ENCODE results near the gene RWDD3.

GRCh38 chr1:94237821-94238180 is 417 bp upstream of the ARHGAP29 start:
- PRO-cap: no peak
- RAMPAGE, long total RNA, 2 experiments: no peak in any of the 2 experiments

DNA sequence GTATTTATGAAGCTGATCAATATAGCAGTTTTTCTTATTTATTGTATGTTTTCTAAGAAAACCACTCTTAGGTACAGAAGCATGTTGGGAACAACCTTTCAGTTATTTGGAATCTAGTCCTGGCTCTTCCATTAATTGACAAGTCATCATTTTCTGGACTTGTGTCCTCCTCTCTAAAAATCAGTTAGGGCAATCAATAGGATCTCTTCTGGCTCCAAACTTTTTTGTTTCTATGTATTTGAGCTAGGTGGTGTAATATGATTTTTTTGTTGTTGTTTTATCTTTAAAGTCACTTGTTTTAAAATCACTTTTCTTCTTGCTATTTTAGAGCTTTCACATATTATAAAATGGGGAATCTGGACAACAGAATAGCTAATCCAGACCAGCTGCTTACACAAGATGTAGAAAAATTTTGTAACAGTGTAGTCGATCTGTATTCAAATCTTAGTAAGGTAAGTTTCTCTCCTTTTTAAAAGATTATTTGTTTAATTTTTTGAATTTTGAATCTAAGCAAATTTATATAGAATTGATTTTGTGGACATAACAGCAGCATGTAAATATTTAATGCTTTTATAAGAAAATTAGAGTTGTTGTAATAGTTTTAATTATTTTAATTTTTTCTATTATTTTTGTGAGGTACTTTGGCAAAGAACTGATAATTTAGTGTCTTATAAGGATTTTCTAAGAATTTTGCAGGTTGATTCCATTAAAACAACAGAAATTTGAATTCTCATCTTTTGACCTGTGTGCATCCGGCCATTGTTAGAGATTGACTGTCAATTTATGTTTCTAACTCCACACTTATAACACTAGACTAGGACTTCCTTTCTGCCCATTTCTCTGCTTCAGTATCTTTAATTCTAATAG is 57.3 kb downstream of the ABCD3 start:
- PRO-cap: no peak
- RAMPAGE, long total RNA, 2 experiments: no peak in any of the 2 experiments

- PRO-cap: no peak
- RAMPAGE, long total RNA, 2 experiments: no peak in any of the 2 experiments
These were observed 60.7 kb downstream of the ABCD3 start for GRCh38 chr1:94478767-94479499.

GRCh38 chr1:94499338-94499648 is 42.3 kb downstream of the F3 start:
- PRO-cap: no peak
- RAMPAGE, long total RNA, 2 experiments: no peak in any of the 2 experiments

- PRO-cap: no peak
- RAMPAGE, long total RNA, 2 experiments: no peak in any of the 2 experiments
These were observed 130.1 kb upstream of the SLC44A3 start for GRCh38 chr1:94689741-94690696.

DNA sequence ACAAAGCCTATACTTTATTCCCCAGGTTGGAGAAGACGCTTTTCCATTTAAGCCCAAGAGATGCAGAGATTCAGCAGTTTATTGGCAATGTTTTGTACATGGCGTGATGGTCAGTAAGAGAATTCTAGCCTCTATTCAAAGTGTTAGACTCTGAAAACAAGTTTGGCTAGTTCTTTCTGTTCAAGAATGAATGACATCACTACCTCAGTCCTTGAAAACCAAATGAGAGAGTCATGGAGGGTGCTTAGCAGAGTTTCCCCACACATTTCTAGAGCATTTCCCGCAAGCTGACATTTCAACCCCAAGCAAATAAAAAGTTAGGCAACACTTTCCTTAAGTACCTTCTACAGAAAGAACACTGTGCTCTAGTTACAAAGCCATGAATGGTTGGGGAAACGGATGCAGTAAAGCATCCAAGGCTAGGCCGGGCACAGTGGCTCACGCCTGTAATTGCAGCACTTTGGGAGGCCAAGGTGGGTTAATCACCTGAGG is 48.0 kb upstream of the SLC44A3 start:
- PRO-cap: no peak
- RAMPAGE, long total RNA, 2 experiments: no peak in any of the 2 experiments

DNA sequence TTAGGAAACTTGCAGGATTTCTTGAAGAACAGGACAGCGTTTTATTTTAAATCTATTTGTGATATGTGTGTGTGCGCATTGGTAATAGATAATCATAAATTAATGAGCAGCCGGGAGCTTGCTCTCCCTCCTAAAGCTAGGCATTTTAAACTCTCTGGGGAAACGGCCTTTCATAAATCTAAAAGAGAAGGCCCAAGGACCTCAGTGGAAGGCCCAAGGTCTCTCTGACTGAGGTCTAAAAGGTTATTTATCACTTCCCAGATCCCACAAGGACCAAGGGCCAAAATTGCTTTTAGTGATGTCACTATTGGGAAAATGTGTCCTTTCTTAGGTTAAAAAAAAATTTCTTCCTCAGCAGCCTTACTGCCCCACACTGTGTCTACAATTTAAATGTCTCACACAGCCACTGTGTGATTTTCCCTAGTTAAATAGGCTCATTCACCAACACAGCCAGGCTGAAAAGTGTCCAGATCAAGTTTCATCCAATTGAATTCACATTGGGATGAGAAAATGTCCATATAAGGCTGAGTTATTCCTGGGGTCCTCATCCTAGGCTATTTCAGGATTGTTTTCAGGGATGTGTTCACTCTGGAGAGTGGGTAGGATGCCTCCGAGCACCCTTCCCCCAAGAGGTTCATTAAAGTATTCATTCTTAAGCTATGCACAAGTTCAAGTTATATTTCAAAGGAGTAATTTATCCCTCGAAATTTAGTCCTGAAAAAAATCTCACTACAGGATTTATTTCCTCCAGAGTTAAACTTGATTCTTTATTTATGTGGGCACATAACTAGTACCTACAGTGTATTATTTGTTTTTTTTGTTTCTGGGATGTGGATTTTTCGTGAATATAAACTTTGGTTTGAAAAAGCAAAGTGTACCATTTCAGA is 46.2 kb downstream of the SLC44A3 start:
- PRO-cap: no peak
- RAMPAGE, long total RNA, 2 experiments: no peak in any of the 2 experiments

GRCh38 chr1:94910638-94911234 is 16.2 kb downstream of the CNN3 start:
- PRO-cap: no peak
- RAMPAGE, long total RNA, 2 experiments: no peak in any of the 2 experiments

- PRO-cap: no peak
- RAMPAGE, long total RNA, 2 experiments: no peak in any of the 2 experiments
These were observed 29.5 kb downstream of the ALG14 start for GRCh38 chr1:95043201-95043701.

GRCh38 chr1:95086775-95087491 is 14.2 kb upstream of the ALG14 start:
- PRO-cap: no peak
- RAMPAGE, long total RNA, 2 experiments: no peak in any of the 2 experiments

- PRO-cap: no peak
- RAMPAGE, long total RNA, 2 experiments: no peak in any of the 2 experiments
These were observed 3.2 kb upstream of the RWDD3 start for GRCh38 chr1:95230785-95231267.

GRCh38 chr1:95233766-95234921 is at the start of gene RWDD3:
TSS of gene RWDD3 (plus strand) at chr1:95234210.
- PRO-cap: bidirectional peak, plus-strand start at chr1:95234210, minus-strand start at chr1:95233947
- RAMPAGE, long total RNA, 2 experiments: start-site peak on the plus strand in 1 of 2 experiments, at chr1:95234161-95234227 at its widest, 1,329 reads per replicate; start-site peak on the minus strand in 1 of 2 experiments, at chr1:95233955-95233982 at its widest, 83 reads per replicate

GRCh38 chr1:95625314-95625589 is 391.2 kb downstream of the RWDD3 start:
- PRO-cap: no peak
- RAMPAGE, long total RNA, 2 experiments: no peak in any of the 2 experiments

DNA sequence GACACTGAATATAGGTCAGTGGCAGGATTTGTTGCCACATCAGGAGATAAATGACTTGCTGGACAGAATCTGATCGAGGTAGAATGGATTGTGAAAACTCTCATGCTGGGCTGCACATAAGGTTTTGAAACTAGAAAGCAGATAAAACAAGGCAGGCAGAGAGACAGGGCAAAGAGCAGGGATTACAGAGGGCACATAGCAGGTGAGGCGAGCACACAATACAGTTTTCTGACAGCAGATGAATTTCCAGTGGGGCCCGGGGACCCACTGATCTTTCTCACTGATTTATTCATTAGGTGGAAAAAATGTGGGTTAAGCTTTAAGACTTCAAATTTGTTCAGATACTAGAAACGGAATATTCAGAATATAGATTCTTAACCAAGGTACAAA is 296.1 kb upstream of the PTBP2 start:
- PRO-cap: no peak
- RAMPAGE, long total RNA, 2 experiments: no peak in any of the 2 experiments

DNA sequence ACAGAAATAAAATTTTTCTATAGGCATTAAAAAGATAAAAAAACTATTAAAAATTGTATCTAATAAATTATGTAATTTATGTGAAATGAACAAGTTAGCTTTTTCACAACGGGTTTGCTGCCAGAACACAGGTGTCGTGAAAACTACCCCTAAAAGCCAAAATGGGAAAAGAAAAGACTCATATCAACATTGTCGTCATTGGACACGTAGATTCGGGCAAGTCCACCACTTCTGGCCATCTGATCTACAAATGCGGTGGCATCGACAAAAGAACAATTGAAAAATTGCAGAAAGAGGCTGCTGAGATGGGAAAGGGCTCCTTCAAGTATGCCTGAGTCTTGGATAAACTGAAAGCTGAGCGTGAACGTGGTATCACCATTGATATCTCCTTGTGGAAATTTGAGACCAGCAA is 274.8 kb upstream of the PTBP2 start:
- PRO-cap: no peak
- RAMPAGE, long total RNA, 2 experiments: no peak in any of the 2 experiments

GRCh38 chr1:97365085-97365761 is 555.6 kb downstream of the DPYD start:
- PRO-cap: no peak
- RAMPAGE, long total RNA, 2 experiments: no peak in any of the 2 experiments

- PRO-cap: no peak
- RAMPAGE, long total RNA, 2 experiments: no peak in any of the 2 experiments
These were observed 270.8 kb downstream of the DPYD start for GRCh38 chr1:97649920-97650522.

DNA sequence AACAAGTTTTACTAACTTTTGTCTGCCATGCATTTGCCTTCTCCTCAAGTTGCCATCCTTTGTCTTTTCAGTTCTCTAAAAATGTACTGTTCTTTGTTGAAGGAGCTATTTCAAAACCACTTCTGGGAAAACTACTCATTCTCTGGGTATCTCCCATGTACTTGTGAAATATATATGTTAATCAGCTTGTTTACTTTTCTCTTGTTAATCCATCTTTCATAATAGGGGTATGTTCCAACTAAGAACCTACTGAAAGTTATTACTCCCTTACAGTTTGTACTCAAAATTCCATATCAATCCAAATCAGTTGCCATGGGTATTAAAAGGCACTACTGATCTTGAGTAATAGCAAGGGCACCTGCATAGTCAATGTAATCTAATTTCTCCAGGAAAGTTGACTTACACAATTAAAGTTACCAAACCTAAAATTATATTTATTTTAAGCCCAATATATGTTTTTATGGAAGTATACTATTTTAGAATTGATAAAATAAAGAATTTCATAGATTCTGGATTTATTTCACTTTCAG is 16.2 kb downstream of the DPYD start:
- PRO-cap: no peak
- RAMPAGE, long total RNA, 2 experiments: no peak in any of the 2 experiments

- PRO-cap: no peak
- RAMPAGE, long total RNA, 2 experiments: no peak in any of the 2 experiments
These were observed 150.5 kb downstream of the PLPPR5 start for GRCh38 chr1:98854221-98854519.

- PRO-cap: no peak
- RAMPAGE, long total RNA, 2 experiments: no peak in any of the 2 experiments
These were observed 46.2 kb upstream of the PALMD start for GRCh38 chr1:99599536-99600331.